Daoy (cell line): ENCODE data around the genes AWAT2, DLG3, CXorf65, ZMYM3 and FAM236B.

GRCh38 chrX:69507291-69507502, 3.1 kb downstream of the NALF2 start:
- RAMPAGE, long total RNA, result no peak

- RAMPAGE, long total RNA, result no peak
Observed at GRCh38 chrX:70049886-70050149, at the start of gene AWAT2. Gene AWAT2, minus strand, starts transcription at chrX:70049938.

DNA sequence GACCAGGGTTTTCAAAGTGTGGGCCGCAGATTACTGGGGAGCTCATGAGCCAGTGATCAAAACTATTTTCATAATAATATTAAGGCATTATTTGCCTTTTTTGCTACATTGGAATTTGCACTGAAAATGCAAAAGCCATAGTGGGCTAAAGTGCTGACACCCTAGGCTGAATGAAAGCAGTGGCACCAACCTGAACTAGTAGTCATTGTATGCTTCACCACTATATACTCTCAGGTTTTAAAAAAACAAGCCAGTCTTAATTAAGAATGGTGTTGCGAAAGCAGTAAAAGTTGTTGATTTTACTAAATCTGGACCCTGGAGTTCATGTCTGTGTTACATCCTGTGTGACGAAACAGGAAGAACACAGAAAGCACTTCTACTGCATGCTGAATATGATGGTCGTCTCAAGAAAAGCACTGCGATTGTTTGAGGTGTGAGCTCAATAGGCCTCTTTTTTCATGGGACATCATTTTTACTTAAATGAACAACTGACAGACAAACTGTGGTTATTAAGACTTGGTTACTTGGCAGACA, 24.3 kb upstream of the GDPD2 start:
- RAMPAGE, long total RNA, result no peak

DNA sequence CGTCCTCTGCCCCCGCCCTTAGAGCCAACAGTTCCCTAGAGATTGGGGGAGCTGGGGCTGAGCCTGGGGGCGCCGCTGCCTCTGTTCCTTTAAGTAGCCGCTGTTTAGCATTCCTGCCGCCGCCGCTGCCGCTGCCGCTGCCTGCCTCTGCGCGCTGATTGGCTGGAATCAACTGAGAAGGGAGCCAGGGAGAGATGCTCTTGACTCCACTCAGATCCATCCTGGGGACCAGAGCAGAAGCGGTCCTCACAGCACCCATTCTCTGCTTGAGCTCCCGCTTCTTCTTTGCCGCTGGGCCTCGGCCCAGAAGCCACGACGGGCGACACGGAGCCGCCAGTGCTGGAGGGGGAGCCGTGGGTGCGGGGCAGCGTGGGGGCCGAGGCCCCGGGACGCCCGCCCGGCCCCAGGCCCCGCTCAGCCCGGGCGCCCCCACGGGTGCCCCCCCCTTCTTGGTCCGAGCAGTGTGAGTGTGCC, at the start of gene DLG3:
DLG3 (plus strand) TSS at position 204 of the 474 bp plus-strand sequence.
- RAMPAGE, long total RNA, result no peak

DNA sequence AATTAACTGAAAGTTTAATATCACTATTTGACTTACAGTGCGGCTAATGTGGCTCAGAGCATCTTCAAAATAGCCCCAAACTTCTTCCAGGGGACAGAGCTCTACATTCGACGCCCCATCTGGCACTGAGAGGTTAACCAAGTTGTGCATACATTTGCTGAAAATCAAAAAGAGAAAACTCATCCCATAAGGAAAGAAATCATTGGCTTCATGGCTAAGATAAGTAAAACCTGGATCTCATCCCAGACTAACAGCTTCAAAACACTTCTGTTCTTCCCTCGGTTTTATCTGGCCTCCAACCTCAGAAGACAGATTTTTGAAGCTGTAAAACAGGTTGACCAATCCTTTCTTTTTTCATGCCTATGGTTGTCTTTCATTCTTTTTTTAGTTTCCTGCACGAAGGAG, 107.5 kb downstream of the DLG3 start:
- RAMPAGE, long total RNA, result no peak

DNA sequence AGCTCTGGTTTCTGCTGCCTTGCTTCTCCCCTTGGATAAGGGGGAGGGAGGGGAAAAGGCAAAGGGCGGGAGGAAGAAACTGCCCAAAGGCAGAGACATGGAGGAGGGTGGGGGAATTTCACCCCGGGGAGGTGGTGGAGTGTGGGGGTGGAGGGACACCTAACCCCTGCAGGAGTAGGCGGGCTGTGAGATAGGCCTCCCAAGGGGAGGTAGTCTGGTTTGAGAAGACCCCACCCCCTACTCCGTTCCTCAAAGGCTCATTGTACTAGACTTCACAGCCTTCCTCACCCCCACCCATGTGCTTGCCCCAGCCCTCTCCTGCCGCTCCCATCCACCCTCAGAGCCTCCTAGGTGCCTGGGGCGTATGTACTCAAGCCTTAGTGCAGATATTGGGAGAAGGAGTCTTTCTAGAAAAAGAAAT, 3.0 kb downstream of the CXorf65 start:
- RAMPAGE, long total RNA, result no peak

GRCh38 chrX:71106618-71106880, at the start of gene CXorf65:
Gene CXorf65, minus strand, starts transcription at chrX:71106740.
- RAMPAGE, long total RNA, result no peak

- RAMPAGE, long total RNA, result no peak
Observed at GRCh38 chrX:71182431-71182941, 37.8 kb downstream of the NLGN3 start.

GRCh38 chrX:71253606-71254448, at the start of gene ZMYM3:
Gene ZMYM3, minus strand, starts transcription at chrX:71254140.
- RAMPAGE, long total RNA, result no peak

DNA sequence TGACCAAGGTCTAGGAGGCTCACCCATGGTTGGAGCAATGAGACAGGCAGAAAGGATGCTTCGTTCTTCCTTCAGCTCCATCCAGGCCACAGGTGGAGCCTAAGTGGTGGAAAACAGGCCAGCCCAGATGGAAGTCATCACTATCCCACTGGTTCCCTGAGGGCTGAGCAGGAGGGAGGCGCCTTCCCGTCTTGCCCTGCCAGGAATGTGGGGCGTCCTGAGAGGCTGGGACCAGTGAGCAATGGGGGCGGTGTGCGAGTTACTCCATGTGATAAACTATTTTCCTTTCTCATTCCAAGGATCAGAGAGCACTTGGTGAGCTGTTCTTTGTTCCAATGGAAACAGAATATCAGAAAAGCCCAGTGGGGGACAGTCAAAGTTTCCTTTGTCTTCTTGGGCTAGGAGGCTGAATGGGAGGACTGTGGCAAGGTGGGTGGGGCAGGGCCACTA, 86.1 kb downstream of the NHSL2 start:
- RAMPAGE, long total RNA, result no peak

DNA sequence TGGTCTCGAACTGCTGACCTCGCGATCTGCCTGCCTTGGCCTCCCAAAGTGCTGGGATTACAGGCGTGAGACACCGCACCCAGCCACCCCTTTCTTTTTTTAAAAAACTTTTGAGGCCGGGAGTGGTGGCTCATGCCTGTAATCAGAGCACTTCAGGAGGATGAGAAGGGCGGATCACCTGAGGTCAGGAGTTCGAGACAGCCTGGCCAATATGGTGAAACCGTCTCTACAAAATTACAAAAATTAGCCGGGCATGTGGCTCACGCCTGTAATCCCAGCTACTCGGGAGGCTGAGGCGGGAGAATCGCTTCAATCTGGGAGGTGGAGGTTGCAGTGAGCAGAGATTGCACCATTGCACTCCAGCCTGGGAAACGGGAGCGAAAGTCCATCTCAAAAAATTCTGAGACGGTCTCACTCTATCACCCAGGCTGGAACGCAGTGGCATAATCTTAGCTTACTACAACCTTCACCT, 10.0 kb downstream of the RPS4X start:
- RAMPAGE, long total RNA, result no peak

DNA sequence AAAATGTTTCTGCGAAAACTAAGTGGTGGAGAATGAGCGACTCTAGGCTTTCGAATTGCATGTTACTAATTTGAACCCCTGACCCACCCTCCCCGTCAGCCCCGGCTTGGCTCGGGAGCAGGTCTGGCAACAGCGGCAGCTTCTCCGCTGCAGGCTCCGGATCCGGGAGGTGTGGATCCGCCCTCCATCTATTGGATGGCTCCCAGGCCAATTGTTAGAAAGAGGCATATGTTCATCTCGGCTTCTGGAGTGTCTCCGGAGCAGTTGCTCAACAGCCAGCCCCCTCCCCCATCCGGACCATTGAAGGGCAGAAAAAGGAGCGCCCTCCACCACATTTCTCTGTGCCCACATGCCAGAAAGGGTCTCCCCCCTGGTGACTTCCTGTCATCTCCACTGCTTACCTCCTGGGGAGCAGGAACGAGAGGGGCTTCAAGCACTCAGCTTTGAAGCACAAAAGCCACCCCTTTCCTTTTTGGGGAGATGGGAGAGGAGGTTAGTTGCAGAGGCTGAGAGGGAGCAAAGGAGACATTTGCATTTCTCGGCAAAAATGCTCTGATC, 3.2 kb upstream of the CITED1 start:
- RAMPAGE, long total RNA, result no peak

- RAMPAGE, long total RNA, result no peak
Observed at GRCh38 chrX:72376707-72377441, 71.2 kb upstream of the CITED1 start.

GRCh38 chrX:72634400-72634841, 61.8 kb upstream of the HDAC8 start:
- RAMPAGE, long total RNA, result no peak

DNA sequence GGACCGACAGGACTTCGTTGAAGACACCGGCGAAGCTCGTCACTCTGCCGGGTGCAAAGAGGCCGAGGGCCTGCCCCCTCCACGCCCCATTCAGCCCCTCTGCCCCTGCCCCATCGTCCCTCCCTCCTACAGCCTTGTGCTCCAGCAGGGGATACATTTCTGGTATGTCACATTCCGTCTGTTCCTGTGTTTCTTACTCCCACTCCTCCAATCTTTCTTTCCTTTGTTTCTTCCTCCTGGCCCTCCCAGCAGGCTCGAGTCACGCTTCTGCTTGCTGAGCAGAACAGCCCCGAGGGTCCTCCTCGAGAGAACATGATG, at the start of gene FAM236B:
FAM236B (minus strand) TSS at position 71 of the 318 bp plus-strand sequence.
- RAMPAGE, long total RNA, result no peak

DNA sequence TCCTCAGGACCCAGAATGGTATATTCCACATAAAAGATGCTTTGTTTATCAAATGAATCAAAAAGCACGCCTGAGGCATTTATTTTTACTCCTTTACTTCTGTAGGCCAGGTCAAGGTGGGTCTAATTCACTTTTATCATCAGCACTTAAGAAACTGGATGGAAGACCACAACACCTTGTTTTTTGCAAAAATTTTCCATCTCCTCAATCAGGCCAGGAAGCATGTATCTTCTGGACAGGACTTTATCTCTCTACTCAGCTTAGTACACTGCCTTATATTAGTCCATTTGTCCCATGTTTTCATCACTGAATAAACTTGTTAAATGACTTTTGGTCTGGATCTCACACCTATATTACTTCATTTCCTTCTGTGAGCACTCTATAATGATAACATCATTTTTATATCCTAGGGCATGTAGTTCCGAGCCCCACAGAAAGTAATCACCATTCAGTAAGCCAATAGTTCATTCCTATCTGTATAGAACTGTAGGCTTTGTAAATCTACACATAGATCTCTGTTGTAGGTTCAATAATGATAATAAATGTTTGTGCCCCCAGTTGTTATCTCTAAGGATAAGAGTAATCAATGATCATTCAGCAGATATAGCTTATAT, 260.6 kb downstream of the CHIC1 start:
- RAMPAGE, long total RNA, result no peak

GRCh38 chrX:73917162-73917768, 354.3 kb downstream of the CHIC1 start:
- RAMPAGE, long total RNA, result no peak

GRCh38 chrX:74197226-74198109, 106.5 kb upstream of the ZCCHC13 start:
- RAMPAGE, long total RNA, result no peak

DNA sequence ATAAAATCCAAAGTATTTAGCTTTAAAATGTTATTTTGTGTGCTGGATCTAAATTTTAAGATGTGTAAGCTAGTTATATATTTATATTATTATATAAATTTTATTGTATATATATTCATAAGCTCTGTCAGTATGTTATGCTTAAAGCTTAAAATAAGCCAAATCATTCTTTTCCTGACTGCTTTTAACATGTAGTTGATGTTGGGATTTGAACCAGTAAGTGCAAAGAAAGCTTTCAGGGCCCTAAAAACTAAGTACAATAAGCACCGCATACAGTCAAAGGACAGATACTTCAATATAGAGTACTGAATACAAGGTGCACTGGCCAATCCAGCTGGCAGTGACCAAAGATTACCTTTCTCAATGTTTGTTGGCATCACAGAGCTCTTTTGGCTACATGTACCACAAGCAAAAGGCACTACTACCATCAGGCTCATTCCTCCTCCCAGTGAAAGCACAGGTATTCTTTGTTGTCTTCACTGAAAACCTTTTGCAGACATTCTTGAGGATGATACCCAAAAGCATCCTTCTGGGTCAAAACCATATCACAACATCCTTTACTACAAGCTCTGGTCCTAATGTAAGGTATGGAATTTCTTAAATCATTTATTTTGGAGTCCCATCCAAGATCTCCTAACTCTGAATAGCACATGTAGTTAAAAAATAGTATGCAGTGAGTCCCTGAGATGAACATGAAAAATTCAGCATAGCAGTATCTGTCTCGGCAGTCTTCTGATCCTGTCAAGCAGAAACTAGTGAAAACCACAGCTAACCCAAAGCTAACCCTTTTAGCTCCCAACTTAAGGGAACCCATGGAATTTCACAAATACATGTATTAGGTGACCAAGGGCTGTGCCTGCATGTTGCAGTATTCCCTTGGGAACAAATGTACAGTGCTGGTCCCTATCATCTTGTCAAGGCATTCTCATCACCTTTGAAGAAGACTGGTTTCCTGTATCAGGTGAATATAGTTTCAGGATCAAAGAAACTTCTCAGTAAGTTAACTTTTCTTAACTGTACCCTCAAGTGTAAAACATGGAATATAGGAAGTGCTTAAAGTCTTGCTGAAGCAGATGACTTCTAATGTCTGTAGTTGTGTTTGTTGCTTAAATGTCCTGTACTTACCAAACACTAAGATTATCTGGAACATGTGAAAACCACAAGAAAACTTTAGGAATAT, 65.0 kb upstream of the ZCCHC13 start:
- RAMPAGE, long total RNA, result no peak

- RAMPAGE, long total RNA, result no peak
Observed at GRCh38 chrX:74241727-74242386, 62.1 kb upstream of the ZCCHC13 start.